Type B pancreatic cell (in vitro differentiated cells): ENCODE measurements around a stretch of chr12.

DNA sequence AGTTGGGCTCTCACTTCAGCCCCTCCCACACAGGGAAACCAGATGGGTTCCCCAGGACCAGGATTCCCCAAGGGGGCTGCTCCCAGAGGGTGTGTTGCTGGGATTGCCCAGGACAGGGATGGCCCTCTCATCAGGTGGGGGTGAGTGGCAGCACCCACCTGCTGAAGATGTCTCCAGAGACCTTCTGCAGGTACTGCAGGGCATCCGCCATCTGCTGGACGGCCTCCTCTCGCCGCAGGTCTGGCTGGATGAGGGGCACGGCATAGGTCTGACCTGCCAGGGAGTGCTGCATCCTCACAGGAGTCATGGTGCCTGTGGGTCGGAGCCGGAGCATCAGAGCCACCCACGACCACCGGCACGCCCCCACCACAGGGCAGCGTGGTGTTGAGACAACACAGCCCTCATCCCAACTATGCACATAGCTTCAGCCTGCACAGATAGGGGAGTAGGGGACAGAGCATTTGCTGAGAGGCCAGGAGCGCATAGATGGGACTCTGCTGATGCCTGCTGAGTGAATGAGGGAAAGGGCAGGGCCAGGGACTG, 39.9 kb upstream of the IQSEC3 start:
- PRO-cap = no peak

DNA sequence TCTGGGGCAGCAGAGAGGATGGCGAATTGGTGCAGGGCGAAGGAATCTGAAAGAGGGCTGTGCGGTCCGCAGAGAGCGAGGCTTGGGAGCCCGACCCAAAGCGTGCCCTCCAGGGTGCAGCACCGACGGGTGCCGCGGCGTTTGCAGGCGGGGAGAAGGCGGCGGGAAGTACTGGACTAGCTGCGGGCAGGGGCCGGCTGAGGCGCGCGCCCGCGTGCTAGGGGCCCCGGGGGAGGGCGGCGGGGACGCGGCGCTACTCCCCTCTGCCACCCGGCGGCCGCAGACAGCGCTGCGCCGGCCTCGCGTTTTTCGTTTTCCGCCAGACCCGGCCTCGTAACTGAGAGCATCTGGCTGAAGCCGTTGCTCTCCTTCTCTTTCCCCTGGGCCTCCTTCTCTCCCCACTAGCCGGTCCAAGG, 24.9 kb downstream of the SLC6A12 start:
- PRO-cap = no peak

- PRO-cap = no peak
Observed at GRCh38 chr12:210270-210849, 3.6 kb downstream of the SLC6A12 start.

DNA sequence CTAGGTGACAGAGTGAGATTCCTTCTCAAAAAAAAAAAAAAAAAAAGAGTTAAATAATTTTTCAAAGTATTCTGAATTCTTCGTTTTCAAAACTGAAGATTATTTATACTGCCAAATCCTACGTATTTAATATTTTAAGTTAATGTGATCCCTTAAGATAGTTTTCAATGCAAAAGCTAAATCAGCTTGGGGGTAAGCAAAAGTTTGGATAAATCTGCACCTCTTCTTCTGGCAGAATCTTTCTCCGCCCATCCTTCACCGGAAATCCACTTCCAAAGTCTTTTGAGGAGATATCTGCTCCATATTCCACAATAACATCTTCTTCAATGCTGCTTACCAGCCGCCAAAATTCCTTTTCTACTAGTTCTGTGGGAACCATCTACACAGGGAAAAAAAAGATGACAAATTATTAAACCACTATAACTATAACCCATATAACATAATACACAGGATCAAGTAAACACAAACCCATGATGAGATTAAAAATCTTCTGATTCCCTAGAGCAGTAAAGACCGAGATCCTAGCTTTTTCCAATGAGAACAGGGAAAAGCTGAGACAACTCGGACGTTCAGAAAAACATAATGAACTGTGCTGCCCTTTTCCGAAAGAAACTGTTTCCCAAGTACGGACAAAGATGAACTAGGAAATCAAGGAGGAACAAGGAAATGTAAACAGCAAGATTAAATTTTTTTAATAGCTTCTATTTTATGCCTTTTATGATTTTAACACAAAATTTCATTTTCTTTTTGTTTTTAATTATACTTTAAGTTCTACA, 38.5 kb downstream of the KDM5A start:
- PRO-cap = no peak

DNA sequence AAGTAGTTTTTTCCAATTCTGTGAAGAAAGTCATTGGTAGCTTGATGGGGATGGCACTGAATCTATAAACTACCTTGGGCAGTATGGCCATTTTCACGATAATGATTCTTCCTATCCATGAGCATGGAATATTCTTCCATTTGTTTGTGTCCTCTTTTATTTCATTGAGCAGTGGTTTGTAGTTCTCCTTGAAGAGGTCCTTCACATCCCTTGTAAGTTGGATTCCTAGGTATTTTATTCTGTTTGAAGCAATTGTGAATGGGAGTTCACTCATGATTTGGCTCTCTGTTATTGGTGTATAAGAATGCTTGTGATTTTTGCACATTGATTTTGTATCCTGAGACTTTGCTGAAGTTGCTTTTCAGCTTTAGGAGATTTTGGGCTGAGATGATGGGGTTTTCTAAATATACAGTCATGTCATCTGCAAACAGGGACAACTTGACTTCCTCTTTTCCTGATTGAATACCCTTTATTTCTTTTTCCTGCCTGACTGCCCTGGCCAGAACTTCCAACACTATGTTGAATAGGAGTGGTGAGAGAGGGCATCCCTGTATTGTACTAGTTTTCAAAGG, 16.9 kb downstream of the KDM5A start:
- PRO-cap = no peak

- PRO-cap = unidirectional peak, plus-strand start at chr12:464996
Observed at GRCh38 chr12:464602-465437, 5.1 kb downstream of the B4GALNT3 start.

DNA sequence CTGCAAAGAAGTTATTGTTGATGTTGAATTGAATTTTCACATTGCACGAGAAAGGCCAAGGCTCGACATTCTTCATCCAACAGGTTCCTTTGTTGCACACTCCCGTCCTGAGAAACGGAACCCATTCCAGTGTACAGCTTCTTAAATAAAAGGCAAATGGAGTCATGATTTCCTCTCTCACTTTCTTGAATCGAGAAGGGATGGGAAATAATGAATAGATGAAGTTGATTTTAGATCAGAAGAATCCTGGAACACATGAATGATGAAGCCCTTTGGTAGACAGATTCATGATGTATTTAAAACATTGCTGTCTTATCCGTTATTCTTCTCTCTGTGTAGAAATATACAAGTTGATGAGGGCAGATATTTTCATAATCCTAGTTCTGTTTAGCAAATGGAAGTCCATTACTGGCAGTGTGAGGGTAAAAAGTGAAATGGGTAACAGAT, 17.7 kb downstream of the B4GALNT3 start:
- PRO-cap = no peak

GRCh38 chr12:538473-538998, 78.8 kb downstream of the B4GALNT3 start:
- PRO-cap = no peak

DNA sequence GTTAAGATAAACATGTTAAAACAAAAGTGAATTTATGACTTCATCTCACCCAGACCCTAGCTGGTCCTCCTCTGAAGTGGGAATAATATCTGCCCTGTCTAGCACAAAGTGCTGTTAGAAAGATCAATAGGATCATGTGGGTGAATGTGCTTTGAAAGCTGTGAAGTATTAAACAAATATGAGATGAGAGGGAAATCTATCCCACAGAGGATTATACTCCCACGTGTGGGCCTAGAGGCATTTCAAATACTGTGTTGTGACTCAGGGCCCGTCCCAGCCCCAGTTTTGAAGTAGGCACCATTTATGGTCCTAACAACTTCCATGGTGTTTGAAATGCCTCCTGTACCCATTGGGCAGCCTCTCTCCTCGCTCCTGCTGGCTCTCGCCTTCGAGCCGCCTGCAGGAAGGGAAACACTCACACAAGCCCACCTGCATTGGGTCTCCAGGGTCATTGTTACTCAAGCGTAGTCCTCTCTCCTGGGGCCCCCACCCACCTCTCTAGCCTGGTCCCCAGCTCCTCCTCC, 88.4 kb downstream of the NINJ2 start:
- PRO-cap = no peak

- PRO-cap = no peak
Observed at GRCh38 chr12:581231-581900, 81.9 kb downstream of the NINJ2 start.

- PRO-cap = bidirectional peak, plus-strand start at chr12:642824, minus-strand start at chr12:643032; bidirectional peak, plus-strand start at chr12:643365, minus-strand start at chr12:643150
Observed at GRCh38 chr12:642577-643526, 20.4 kb downstream of the NINJ2 start.

GRCh38 chr12:753795-754528, 1.6 kb downstream of the WNK1 start:
- PRO-cap = bidirectional peak, plus-strand start at chr12:754265, minus-strand start at chr12:754237

DNA sequence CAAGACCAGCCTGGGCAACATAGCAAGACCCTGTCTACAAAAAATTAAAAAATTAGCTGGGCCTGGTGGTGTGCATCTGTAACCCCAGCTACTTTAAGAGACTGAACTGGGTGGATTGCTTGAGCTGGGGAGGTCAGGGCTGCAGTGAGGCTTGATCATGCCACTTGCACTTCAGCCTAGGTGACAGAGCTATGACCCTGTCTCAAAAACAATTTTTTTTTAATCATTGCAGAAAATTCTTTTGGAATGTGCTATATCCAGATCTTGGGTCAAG, 12.9 kb downstream of the WNK1 start:
- PRO-cap = no peak

- PRO-cap = no peak
Observed at GRCh38 chr12:877969-878434, 71.5 kb downstream of the RAD52 start.

- PRO-cap = no peak
Observed at GRCh38 chr12:908462-909600, 40.7 kb downstream of the RAD52 start.

- PRO-cap = no peak
Observed at GRCh38 chr12:958489-959314, 9.2 kb upstream of the RAD52 start.

DNA sequence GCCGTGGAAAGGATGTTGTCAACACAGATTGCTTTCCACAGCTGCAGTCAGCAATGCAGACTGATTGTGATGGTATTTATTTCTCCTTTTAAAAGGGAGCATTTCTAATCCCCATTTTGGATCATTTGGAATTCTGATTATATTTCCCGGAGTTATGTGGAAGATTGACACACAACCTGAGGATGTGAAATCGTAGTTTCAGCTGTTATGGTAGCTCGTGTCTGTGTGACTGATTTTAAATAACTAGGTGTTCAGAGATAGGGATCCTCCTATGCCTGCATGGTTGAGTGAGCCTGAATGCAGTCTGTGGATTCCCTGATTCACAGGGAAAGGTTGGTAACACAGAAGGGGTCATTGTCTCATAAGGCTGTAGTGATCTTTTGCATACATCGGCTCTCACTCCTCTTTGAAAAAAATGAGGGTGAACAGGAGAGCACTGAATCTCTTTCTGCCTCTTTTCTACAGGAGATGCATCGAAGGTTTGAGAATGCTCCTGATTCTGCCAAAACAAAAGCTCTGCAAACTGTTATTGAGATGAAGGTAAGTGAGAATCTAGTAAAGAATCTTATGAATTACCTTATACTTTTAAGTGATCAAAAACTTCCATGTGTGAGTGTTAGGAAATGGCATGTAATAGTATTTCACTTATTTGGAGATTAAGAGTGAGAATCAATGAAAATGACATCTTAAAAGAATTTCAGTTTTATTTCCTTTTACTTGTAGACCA, 113.4 kb downstream of the ERC1 start:
- PRO-cap = no peak

GRCh38 chr12:1115677-1116286, 124.8 kb downstream of the ERC1 start:
- PRO-cap = no peak

- PRO-cap = no peak
Observed at GRCh38 chr12:1474573-1475127, 119.7 kb downstream of the FBXL14 start.

DNA sequence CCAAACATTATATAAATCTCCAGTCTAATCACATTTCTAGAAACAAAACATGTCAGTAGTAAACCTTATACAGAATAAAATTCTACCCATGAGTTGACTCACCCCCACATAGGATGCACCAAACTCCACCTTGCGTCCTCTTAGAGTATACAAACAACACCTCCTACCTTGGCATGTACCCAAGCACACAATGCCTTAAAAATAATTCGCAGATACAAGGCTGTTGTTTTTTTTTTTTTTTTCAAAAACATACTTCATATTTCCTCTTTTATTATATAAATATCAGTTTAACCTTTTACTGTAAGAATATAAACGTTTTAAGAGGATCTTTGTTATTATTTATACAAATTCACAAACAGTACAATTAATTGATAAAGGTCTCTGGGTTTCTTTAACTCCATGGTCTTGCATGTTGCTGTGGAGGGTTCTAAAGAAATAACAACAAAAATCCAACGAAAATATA, 3.2 kb downstream of the FBXL14 start:
- PRO-cap = no peak